GM06990 (cell line): Measurements from ENCODE around the genes ST6GALNAC5 and PIGK.

DNA sequence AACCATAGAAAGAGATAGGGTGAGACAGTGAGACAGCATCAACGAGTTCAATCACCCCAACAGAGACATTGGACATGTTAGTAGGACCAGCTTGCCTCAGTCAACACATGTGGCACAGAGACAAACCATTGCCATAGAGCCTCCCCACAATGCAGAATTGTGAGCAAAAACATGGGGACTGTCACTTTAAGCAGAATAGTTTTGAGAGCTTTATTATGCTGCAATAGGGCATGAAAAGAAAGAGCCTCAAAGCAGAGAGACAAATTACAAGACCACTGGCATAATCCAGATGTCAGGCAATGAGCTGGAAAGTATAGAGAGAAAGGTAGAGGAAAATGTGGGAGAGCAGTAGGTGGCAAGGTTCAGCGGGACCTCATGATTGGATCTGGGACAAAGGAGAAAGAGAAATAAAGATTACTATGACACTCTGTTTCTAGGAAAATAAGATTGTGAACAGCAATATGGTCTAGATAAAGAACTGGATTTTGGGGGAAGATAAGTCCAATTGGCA is 393.2 kb upstream of the ST6GALNAC5 start:
- RRBS = no CpG with 5 or more reads among the region's 2 CpGs

DNA sequence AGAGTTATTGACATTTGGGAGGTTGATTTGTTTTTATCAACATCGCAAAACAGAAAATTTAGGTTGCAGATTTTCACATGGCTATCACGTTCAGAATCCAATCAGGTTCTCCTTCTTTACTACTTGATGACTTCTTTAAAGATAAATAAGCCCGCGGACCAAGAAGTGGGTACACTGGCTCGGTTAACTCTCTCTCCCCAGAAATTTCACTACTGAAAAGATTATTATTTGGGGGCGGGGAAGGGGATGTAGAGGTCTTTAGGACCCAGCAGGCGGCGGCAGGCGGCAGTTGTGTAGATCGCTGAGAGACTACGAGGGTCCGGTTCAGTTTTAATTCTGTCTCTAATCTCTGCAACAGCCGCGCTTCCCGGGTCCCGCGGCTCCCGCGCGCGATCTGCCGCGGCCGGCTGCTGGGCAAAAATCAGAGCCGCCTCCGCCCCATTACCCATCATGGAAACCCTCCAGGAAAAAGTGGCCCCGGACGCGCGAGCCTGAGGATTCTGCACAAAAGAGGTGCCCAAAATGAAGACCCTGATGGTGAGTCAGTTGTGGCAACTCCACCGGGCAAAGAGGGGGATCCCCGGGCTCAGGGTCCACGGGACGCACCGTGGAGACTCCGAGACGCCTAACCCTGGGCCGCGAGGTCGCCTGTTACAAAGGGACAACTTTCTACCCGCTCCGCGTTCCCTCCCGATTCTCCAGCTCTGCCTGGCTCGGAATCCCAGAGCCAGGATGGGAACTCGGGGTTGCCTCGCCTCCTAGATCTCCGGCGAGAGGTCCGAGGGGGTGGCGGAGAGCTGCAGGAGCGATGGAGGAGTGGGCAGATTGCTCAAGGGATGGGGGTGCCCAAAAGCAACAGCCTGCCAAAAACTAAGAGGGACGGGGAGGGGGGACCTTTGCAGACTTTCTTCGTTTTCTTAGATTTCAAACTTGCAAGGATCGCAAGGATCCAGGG is at the start of gene ST6GALNAC5:
Gene ST6GALNAC5, plus strand, starts transcription at position 327 of the 955 bp plus-strand sequence.
- RRBS = 20% methylated on average over 17 of the region's 55 CpGs

DNA sequence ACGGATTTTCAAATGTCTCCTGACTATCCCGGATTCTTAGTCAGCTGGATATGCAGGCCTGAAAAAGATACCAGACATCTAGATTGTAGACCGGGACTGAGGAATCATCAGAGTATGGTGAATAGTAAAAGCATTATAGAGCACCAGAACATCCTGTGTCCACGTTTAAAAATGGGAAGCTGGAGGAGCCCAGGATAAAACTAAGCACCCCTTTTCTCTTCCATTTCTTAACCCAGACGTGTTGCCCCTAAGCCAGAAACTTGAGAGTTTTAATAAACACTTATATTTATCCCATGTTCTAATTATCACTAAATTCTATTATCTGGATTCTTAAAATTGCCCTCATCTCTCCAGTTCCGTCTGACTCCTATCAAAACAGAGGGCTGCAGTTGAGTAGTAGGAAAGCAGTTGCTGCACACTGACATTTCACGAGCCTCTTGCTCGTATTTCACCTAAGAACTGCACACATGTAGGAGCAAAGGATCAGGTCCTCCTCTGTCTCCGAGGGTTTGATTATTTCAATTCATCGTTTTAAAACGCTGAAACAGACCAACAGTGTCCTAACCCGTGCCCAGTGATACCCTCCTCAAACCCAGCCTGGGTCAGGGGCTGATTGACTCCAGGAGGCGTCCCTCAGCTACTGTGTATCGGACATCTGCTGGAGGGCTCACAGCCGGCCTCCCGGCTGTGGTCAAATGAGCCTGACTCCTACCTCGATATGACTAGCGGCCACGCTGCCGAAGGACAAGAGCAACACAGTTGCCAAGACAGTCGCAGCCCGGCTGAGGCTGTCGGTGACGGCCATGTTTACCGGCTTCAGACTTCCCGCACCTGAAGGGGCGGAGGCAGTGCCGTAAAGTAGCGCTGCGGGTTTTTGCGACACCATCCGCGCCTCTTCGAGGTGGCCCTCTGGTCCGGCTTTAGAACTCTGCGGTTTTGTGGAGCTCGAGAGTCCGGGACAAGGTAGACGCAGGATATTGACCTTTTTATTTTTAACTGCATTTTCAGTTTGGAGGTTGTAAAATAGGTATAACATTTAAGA is at the start of gene PIGK:
Gene PIGK, minus strand, starts transcription at position 833 of the 1,042 bp plus-strand sequence.
- RRBS = 11% methylated on average over 12 of the region's 39 CpGs

DNA sequence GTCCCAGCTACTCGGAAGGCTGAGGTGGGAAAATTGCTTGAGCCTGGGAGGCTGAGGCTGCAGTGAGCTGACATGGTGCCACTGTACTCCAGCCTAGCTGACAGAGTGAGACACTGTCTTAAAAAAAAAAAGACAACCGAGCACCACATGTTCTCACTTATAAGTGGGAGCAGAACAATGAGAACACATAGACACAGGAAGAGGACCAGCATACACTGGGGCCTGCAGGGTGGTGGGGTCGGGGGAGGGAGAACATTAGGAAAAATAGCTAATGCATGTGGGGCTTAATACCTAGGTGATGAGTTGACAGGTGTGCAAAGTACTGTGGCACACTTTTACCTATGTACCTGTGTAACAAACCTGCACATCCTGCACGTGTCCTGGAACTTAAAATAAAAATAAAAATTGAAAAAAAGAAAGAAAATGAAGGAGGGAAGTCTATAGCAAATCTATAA is 27.1 kb downstream of the AK5 start:
- RRBS = no CpG with 5 or more reads among the region's 4 CpGs

DNA sequence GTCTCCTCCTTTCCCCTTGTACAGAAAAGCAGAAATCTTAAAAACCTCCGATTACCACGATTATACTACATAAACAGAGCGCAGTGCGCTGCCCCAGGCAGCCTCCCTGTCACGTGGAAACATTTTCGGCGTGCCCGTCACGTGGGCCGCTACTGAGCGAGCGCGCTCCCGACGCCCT is 271 bp upstream of the ZZZ3 start:
- RRBS = no CpG with 5 or more reads among the region's 15 CpGs

DNA sequence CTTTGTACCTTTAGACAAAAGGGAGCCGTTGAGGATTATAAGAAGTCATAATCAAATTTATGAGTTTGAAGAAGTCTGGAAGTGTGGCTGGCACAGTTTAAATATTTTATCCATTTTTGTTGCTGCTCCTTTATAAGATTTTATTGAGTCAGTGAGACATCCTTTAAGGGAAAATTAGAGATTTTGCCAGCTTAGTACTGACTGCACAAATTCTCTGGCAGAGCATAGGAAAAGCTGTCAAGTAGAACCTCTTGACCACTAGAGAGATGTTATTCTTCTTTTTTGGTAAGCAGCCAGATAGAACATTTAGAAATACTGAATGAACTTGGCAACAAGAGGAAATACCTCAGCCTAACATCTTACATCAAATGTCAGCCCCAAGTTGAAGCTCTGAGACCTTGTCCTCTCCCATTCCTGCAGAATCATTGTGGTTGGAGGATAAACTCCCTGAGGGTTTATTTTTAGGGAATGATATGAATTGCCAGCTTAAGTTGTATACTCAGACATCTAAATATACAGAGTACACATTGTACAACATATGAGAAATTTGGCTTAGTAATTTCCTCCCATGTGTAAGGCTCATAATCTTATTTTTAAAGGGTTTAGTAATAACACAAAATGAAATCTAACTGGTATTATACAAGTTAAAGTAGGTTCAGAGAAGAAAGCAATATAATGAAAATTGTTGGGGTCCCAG is 53.5 kb downstream of the MIGA1 start:
- RRBS = no CpG with 5 or more reads among the region's 1 CpG

GRCh38 chr1:78154948-78155751 is 109.4 kb downstream of the GIPC2 start:
- RRBS = no CpG with 5 or more reads among the region's 4 CpGs

DNA sequence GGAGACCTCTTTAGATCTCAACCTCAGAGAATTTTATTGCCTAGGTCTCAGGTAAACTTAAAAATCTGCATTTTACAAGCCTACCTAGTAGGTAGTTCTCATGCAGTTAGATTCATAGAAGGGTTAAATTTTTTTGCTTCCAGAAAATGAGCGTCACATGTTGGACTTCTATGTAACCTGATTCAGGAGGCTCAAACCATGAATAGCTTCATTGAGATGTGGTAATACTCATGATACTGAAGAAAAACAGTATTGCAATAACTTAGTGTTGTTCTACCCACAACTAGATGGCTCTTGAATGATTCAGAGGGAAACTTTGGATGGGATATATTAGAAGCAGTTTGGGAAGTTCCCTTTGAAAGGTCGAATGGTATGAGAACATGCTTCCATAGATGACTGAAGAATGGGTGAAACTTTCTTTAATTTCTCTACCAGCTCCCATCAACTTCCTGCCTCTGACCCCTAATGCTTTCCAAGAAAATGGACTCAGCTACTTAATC is 211.8 kb upstream of the PTGFR start:
- RRBS = no CpG with 5 or more reads among the region's 2 CpGs

DNA sequence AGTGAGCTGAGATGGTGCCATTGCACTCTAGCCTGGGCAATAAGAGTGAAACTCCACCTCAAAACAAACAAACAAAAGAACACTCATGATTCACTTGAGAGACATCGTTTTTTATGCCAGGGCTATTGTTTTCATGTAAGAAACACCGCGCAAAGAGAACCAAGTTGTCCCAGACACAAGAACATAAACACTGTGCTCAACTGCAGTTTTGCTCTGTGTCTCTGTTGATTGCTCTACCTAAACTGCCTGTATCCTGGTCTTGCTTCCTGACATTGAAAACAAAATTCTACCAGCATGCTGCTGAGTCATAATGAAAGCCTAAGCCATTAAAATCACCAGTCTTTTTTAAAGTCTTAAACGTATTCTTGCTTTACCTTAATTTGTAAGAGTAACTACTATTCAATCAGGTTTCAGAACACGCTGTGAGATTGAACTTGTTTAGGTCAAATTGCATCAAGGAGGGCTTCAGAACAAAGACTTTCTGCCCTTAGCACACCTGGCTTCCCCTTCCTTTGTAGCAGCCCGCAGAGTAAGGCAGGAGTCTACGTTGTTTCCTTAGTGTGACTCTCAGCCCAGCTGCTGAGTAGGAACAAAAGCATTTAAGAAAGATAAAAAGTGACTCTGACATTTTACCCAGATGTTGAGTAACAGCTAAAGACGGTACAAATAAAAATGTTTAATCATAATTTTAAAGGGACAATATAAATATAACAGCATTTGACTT is 186.7 kb upstream of the ADGRL4 start:
- RRBS = no CpG with 5 or more reads among the region's 8 CpGs

GRCh38 chr1:81432143-81432459 is 368.6 kb upstream of the ADGRL2 start:
- RRBS = no CpG with 5 or more reads among the region's 4 CpGs

DNA sequence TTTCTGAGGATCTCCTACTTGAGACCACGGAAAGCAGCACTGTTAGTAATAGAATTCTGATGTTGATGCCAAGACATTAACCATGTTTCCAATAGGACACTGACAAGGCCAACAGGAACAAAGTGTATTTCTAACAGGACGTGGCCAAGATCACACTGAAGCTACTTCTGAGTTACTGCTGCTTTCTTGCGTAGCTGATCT is 848.4 kb downstream of the TTLL7 start:
- RRBS = no CpG with 5 or more reads among the region's 3 CpGs

GRCh38 chr1:83776053-83776554 is 222.8 kb downstream of the TTLL7 start:
- RRBS = no CpG with 5 or more reads among the region's 1 CpG

- RRBS = no CpG with 5 or more reads among the region's 3 CpGs
Observed at GRCh38 chr1:83933595-83933951, 65.4 kb downstream of the TTLL7 start.

GRCh38 chr1:83999315-83999689 is 370 bp upstream of the TTLL7 start:
- RRBS = no CpG with 5 or more reads among the region's 23 CpGs

- RRBS = 4% methylated on average over 26 of the region's 48 CpGs
Observed at GRCh38 chr1:84298675-84299445, 2.6 kb upstream of the SAMD13 start.

DNA sequence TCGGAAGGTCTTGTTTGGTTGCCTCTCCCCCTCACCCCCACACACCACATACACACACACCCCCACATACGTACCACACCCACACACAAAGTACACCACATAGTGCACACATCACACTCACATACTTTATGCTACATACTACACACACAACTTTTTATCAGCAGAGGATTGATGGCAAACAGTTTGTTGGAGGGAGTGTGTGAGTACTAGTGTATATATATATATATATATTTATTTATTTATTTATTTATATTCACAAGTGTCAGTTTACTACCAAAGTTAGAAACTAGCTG is 2.1 kb upstream of the SAMD13 start:
- RRBS = no CpG with 5 or more reads among the region's 2 CpGs

- RRBS = no CpG with 5 or more reads among the region's 10 CpGs
Observed at GRCh38 chr1:84321721-84322115, 20.2 kb downstream of the SAMD13 start.

GRCh38 chr1:84433116-84433630 is 34.9 kb downstream of the DNASE2B start:
- RRBS = no CpG with 5 or more reads among the region's 6 CpGs

DNA sequence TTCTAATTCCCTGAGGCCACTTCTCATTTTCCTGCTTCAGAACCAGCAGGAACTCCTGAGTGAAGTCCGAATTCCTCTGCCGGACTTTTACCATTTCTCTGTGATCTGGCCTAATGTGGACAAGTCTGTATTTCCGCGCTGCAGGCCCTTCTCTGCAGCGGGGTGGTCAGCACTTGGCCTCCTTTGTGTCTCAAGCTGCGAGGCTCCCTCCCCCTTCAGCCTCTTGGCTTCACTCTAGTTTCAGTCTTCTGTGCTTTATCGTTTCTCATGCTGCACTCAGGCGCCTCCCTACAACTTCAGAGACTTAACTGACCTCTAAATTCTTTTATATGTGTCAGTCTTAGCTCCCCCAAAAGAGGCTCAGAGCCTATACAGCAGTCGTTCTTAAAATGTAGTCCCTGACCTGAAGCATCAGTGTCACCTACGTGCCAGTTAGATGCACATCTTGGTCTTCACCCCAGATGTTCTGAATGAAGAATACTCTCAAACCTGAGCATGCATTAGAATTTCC is 9.5 kb upstream of the CTBS start:
- RRBS = no CpG with 5 or more reads among the region's 10 CpGs

DNA sequence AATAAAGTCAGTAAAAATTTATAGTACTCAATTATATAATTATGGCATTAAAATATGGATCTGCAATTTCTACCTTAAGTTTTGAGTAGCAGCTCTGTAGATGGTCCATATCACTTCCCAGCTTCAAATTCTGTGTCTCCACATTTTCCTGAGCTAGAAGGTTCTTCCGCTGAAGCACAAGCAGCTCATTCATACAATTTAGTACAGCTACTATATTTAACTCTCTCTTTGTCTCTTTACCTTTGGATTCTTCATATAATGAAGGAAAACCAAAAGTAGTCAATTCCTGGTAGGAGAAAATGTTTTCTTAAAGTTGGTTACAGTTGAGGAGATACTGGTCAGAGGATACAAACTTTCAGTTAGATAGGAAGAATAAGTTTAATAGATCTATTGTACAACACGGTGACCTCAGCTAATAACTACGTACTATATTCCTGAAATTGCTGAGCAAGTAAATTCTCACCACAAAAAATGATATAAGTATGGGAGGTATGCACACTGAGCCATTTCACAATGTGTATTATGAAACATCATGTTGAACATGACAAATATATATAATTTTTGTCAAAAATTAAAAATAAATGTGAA is 20.6 kb downstream of the SSX2IP start:
- RRBS = no CpG with 5 or more reads among the region's 3 CpGs